ENCODE measurements around the gene SIVA1.

DNA sequence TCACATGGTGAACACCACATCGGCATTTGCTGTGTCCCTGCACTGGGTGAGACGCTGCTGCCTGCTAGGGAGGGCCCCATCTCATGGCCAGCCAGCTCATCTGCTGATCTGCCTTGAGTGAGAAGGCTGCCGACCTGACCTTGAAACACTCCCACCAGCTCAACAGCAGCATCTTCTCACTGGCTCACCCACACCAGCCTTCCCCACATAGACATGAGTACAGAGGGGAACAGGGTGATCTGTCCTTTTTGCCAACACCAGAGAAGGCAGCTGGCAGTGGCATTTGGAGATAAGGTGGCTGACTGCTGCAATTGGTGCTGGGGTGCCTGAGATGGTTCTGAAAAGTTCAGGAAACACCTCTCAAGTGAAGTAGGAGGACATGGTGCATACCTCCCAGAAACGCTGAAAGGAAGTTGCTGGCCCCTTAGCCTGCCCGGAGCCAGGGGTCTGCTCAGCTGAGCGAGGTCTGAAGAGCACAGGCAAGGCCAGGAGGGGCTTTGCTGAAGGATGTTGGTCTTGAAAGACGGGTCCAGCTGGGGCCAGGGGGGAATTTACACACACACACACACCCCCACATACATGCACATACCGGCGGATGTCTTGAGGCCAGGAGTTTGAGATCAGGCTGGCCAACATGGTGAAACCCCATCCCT, 14.2 kb upstream of the PPP1R13B start:
- PRO-cap = no peak

- PRO-cap = no peak
These were observed 31.9 kb upstream of the PPP1R13B start for GRCh38 chr14:103879241-103879618.

DNA sequence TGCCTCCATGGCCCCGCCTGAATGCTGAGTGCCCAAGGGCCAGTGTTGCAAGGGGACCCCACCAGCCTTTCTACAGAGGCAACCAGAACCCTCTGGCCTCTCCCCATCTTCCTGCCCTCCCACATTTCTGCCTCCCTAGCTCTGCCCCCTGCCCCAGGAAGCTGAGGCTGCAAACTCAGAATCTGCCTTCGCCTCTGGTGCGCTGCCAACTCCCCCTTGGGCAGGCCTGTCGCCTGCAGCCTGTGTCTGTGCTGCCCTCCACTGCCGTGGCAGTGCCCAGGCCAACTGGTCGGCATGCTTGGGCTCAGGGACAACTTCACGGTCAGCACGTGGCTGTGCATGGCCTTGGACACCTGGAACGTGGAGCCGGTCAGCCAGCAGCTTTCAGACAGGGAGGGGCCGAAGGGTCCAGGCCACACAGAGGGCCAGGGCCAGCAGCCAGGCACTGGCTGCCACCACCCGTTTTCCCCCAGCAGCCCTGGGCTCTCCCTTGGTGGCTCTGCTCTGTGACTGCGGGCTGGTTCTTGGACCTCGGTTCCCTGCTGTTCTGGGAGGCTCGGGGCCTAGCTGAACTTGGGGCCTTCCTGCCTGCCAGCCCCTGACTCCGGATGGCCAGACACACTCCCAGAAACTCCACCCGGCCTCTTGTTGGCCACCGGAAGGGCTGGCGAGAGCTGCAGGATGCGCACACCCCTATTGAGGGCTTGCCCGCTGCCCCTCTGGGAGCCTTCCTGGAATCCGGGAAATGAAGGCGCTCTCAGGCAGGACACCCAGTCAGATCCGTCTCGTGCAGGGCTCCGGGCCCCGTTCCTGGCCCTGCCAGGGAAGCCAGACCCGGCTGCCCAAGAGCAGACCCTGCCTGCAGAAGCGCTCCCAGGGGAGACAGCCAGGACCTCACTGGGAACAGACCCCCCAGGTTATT, 34.1 kb upstream of the PPP1R13B start:
- PRO-cap = no peak

GRCh38 chr14:103889279-103889612, 32.1 kb downstream of the ATP5MJ start:
- PRO-cap = no peak

DNA sequence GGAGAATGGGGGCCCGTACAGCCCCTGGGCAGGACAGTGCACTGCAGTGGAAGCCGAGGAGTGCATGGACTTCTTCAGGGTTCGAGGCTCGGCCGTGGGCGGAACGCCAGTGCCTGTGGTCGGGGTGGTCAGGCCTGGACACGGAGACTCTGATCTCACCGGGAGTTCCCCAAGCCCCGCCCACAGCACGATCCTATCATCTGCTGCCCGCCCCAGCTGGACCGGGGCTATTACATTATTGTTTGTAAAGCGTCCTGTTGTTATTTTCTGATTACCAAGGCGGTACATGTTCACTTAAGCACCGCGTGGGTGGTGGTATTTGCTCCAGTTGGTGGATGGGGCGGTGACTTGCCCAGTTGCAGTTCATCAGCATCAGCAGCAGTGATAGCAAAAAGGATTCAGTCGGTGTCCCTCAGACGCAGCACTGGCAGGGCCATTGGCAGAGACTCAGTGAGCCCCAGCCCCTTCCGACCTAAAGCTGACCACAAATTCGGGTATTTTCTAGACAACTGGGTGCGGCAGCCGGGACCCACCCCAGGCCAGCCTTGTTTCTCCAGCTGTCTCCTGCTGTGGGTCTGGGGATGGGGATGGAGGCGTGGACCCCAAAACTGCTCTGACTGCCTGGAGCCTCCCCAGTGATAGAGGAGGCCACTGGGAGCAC, 31.6 kb downstream of the ATP5MJ start:
- PRO-cap = no peak

DNA sequence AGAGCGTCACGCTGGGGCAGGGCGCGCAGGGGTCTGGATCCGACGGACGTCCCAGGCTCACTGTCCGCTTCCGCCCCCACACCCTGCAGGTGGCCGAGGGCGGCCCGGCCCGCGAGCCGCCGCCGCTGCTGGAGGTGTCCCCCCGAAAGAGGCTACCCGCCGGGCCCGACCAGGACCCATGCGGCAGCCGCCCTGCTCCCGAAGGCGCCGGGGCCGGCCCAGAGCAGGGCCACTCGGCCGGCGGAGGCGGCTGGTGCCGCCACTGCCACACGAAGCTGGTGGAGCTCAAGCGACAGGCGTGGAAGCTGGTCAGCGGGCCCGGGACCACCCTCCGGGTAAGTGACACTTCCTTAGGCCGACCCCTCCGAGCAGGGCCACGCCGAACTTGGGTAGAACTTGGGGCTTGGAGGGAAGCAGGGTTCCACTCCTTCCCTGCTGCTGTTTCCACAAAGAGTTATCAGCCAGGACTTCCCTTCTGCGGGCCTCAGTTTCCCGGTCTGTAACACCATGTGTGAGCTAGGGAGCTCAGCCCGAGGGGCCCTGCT, 639 bp downstream of the KIF26A start:
- PRO-cap = no peak

DNA sequence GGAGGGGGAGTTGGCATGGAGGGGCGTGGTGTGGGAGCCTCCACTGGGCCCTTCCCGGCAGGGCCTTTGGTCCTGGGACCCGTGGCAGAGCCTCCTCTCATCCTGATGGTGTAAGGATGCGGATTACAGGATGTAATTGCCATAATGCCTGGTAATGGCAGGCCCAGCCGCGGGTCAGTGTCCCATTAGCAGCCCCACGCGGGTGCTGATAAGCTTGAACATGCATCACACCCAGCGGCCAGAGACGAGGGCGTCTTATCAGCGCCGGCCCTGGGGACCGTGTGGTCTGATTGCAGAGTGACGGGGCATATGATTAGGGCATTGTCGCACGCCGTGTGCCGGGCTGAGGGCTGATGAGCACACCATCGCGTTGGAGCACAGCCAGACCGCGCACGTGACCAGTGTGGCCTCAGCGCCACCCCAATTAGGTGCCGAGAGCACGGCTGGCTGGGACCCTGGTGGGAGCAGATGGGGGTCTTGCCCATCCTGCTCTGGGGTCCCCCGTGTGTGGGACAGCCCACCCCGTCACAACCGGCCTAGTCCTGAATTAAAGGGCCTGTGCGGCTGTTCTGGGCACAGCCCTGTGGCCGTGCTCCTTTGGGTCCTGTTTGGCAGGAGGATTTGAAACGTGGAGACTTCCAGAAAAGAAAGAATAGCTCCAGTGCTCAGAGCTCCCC, 20.5 kb downstream of the KIF26A start:
- PRO-cap = no peak

DNA sequence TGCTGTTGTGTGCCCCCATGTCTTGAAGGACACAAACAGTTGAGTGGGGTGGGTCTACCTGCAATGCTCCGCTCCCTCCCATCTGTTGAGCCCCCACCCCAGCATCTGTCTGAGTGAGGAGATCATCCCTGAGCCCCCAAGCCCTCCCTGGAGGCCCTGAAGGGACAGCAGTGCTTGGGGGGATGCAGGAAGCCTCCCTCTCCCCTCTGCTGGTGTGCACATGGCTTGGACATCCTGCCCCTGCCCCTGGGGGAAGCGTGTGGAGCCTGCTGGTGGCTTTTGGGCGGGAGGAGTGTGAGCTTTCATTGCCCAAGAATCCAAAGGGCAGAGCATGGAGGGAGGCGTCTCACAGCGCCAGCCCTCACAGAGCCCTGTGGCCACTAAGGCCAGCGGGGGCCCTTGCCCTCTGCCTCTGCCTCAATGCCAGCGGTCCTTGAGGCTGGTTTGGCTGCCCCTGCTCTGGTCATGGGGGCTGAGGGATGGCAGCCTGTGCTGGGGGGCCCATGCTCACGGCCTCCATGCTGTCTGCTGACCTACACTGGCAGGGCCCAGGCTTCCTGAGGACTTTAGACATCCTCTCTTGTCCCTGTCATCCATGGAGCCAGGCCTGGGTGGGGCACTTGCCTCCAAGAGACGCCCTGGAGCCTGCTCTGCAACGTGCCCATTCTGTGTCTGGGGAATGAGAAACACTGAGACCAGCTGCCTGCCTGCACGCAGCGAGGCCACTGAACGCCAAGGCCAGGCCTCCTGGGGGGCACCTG, 143.3 kb downstream of the KIF26A start:
- PRO-cap = no peak

DNA sequence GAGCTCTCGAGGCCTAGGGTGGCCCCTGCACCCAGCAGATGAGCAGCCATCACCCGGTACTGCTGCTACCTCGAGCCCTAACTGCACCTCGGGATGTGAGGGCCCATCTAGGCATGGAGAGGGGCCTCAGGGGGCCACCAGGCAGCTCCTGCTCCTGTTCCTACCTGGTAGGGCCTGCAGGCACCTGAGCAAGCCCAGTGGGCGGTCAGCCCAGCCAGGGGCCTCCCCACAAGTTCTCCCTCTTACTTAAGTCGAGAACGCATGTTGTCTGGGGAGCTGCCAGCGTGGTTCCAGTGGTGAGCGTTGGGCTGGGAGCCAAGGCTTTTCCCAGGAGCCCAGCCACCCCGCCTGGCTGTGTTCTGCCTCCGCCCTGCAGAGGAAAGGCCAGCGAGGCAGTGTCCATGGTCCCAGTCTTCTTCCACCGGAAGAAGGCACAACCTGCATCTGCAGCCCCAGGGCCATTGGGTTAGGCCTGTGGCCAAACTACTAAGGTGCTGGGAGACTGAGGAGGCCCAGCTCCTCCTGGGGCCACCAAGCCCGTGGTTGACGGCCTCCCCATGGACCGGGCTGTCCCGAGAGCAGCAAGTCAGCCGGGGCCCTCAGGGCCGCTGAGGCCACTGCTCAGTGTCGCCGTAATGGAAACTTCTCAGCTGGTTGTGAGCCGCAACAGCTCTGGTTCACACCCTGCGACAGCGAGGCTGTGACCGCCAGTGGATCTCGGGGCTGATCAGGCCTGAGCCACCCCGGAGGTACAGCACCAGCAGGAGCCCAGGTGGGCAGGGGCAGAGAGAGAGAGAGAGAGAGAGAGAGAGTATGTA, 1.5 kb downstream of the C14orf180 start:
- PRO-cap = no peak

DNA sequence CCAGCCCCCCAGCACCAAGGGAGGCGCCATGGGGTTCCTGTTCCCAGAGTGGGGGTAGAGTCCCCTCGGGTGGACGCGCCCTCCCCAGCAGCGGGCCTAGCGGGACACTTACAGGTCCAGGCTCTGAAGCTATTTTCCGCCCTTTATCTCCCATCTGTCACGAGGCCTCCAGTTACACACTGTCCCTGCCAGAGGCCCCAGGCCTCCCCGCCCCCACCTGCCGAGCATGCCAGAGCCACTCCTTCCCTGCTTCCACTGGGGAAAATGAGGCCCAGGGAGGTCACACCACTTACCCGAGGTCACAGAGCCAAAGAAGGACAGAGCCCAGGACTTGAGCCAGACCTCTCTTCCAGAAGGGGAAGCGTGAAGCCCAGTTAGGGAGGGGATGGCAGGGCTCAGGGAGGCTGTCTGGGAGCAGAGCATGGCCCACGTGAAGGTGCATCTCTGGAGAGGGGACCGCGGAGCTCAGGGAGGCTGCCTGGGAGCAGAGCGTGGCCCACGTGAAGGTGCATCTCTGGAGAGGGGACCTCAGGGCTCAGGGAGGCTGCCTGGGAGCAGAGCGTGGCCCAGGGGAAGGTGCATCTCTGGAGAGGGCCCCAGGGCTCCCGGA, 3.2 kb downstream of the C14orf180 start:
- PRO-cap = no peak

DNA sequence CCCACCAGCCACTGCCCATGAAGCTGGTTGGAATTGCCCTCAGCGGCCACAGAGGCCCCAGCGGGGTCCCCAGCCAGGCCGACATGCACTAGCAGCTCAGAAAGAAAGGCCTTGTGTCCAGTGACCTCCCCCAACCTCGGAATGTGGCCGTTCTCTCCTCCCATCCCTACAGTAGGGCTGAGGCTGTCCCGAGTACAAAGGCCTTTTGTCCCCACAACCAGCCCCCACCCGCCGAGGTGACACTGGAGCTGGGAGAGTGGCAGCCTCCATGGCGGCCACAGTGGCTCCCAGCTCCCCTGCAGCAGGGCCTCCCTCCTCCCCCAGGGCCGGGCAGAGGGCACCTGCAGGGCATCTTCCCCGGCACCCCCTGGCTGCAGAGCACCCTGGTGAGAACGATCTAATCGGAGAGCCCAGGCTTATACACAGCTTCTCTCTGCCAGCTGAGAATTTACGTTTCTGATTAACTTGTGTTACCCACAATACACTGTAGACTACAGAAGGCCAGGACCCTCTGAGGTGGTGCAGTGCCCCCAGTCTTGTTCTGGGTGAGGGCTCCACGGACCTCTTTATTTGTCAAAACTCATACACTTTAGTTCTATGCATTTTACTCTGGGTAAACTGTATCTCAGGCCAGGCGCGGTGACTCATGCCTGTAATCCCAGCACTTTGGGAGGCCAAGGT, 23.2 kb upstream of the INF2 start:
- PRO-cap = no peak

- PRO-cap = no peak
These were observed 9.3 kb upstream of the INF2 start for GRCh38 chr14:104679923-104680790.

DNA sequence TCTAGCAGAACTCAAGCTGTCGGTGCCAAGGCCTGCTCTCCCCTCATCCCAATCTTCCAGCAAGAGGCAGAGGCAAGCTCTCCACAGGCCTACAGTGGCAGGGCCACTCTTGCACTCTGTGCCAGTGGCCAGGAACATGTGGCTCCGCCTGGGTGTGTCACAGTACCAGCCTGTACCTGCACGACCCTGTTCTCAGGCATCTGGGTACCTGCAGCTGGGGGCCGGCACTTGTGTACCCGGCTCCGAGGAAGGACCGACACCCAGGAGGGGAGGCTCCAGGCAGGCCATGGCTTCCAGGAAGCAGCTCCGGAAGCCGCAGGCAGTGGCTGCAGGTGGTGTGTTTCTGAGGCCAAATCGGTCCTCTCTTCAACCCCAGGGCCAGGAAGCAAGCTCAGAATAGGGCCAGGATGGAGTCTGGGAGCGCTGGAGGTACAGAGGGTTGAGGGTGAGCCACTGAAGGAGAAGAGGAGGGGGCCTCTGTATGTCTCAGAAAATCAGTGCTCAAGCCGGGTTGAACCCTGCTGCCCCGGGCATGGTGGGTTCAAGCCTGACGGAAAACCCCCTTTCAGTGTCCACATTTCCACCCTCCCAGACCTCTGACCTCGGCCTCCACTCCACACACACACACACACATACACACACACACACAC, 2.4 kb upstream of the INF2 start:
- PRO-cap = no peak

GRCh38 chr14:104705823-104706397, 16.5 kb downstream of the INF2 start:
- PRO-cap = no peak

DNA sequence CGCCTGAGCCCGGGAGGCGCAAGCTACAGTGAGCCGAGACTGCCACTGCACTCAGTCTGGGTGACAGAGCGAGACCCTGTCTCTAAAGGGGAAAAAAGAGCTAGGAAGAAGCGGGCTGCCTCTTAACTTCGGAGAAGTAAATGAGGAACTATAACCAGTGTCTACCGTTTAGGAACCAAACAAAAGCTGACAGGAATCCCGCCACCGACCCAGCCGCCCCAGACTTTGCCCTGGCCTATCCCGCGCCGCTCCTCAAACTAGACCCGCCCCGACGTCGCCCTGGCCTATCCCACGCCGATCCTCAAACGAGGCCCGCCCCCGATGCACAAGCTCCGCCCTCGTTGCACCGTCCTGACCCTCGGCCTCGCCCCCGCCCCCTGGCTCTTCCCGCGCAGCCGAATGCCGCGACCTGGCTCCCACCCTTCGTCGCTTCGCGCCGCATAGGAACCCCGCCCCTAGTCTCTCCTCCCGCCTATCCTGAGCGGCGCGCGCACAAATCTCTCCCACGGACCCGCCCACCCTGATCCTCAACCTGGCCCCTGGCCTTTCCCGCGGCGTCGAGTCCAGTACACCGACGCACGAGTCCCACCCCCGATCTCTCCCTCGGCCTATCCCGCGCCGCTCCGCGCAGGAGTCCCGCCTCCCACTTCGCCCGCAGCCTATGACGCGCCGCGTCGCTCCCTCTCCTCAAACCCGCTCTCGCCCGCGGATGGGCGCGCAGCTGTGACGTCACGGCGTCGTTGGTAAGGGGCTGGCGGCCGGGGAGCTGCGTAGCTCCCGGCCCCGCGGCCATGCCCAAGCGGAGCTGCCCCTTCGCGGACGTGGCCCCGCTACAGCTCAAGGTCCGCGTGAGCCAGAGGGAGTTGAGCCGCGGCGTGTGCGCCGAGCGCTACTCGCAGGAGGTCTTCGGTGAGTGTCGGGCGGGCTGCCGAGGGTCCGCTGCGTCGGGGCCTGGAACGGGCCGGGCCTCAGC, at the start of gene SIVA1:
Gene SIVA1 (plus strand): TSS at position 737 of the 973 bp plus-strand sequence.
- PRO-cap = bidirectional peak, plus-strand start at position 724 of the sequence, minus-strand start at position 442 of the sequence

GRCh38 chr14:104770475-104771331, 17.8 kb downstream of the SIVA1 start:
- PRO-cap = no peak

DNA sequence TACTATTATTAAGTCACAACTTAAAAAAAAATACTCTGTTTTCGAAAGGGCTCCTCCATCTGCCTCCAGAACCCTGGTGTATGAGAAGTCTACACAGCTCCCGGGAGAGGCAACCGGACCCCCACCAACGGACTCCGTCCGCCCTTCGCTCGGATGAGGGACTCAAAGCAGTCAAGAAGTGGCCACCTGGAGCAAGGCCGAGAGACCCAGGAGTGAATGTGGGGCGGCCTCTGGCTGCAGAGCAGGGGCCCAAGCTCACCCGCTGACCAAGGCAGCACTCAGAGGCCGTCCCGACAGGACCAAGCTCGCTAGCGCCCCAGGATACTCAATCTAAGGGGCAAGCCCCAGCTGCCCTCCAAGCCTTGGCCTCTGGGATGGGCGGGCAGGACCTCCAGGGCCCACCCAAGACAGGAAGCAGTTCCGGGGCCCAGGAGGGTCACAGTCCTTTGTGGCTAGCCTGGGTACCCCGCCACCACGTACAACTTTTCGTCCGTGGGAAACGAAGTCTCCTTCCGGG, 959 bp downstream of the AKT1 start:
- PRO-cap = unidirectional peak, plus-strand start at position 439 of the sequence

- PRO-cap = no peak
These were observed 502 bp downstream of the ZBTB42 start for GRCh38 chr14:104801369-104801837.

DNA sequence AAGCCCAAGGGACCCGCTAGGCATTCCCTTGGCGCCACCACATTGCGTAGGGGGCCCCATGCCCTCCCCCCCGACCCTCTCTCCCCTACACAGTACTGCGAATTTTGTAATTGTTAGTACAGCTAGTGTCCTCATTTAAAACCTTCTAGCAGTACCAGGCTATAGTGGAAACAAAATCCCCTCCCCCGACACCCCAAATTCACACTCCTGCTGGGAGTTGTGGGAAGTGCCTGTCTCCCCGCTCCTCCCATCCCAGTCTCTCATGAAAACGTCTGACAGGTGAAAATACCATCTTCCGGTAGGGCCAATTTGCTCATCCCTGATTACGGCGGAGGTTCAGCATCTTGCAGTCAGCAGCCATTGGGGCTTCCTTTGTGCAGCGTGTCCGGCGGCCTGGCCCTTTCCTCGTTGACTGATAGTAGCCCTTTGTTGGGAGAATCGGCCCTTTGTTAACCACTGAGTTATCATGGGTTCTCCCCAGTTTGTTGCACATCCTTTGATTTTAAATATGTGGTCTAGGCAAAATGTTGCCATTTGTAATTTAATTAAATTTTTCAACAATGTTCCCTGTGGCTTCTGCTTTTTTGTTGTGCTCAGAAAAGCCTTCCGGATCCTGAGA, 7.9 kb upstream of the CEP170B start:
- PRO-cap = no peak

- PRO-cap = no peak
These were observed 905 bp upstream of the CEP170B start for GRCh38 chr14:104864027-104864699.

Measured in ureter (tissue), 1 donor.